SJCRH30 (cell line): ENCODE data around the gene HECTD1.

DNA sequence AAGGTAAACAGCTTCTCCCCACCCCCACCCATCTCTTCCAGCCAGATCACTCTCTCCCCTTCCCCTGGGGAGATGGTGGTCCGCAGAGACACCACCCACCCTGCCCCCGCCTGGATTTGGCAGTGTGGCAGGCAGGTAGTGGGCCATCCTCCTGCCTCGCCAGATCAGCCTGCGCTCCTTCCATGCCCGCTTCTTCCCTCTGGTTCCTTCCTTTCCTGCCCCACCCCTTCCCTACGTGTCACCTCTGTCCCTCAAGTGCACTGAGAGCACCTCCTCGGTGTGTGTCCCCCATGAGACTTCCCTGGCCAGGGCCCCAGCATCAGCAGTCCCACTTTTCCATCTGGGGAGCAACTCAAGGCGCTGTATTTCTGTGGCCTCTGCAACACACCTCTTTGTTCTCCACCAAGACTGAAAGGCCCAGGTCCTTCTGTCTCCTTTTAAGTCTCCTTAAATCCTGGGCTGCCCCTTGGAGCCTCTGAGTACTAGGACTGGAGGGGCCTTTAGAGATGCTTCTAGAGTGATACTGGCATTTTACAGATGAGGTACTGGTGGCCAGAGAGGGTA, 721 bp downstream of the NYNRIN start:
- RAMPAGE, long total RNA, result no peak

DNA sequence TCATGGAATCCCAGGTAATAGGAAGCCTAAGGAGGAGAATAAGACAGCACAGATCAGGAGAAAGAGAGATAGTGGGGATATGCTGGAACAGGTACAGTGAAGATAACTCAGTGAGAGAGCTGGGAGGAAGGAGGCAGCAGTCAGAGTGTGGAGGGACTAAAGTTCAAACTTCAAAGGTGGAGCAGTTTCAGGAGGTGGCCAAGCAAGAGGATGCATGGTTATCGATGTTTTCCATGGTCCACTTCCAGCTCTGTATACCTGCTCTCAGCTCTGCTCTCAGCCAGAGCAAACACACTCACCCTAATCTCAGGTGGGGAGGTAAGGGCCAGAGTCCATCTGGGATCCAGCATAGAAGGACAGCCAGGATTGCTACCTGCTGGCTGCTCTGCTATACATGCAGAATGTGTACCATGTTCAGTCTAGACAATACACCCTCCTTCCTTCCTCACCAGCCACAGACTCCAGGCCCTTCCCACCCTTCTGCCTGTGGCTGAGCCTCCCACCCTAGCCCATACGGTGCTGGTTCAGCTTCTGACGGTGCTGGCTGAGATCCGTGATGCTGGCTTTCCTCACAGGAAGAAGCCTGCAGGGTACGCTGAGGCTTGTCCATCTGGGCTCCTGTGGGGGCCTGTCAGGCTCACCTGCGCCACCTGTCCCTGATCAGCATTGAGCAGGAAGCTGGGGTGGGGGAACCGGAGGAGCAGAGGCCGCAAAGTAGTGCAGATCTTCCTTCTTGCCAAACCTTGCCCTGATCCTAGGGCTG, 2.5 kb downstream of the CBLN3 start:
- RAMPAGE, long total RNA, result no peak

- RAMPAGE, long total RNA, result no peak
Measured at GRCh38 chr14:24680598-24680918, 46.6 kb upstream of the GZMB start.

- RAMPAGE, long total RNA, result no peak
Measured at GRCh38 chr14:24818863-24819742, 185.1 kb upstream of the GZMB start.

GRCh38 chr14:26281532-26281975, 316.3 kb downstream of the NOVA1 start:
- RAMPAGE, long total RNA, result no peak

- RAMPAGE, long total RNA, result no peak
Measured at GRCh38 chr14:26337299-26337745, 260.5 kb downstream of the NOVA1 start.

DNA sequence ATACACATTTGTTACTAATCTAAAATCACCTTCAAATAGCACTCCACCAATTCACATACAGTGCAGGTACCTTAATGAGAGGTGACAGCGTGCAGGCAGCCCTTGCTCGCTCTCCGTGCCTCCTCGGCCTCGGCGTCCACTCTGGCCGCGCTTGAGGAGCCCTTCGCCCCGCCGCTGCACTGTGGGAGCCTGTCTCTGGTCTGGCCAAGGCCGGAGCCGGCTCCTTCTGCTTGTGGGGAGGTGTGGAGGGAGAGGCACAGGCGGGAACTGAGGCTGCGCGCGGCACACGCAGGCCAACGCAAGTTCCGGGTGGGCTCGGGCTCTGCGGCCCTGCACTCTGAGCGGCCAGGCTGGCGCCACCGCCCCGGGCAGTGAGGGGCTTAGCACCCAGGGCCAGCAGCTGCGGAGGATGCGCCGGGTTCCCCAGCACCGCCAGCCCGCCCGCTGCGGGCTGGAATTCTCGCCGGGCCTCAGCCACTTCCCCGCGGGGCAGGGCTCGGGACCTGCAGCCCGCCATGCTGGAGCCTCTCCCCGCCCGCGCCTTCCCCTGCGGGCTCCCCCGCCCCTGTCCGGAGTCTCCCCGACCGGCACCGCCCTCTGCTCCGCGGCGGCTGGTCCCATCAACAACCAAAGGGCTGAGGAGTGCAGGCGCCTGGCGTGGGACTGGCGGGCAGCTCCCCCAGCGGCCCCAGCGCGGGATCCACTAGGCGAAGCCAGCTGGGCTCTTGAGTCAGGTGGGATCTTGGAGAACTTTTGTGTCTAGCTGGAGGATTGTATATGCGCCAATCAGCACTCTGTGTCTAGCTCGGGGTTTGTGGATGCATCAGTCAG, 921.3 kb upstream of the FOXG1 start:
- RAMPAGE, long total RNA, result no peak

- RAMPAGE, long total RNA, result no peak
Measured at GRCh38 chr14:28401379-28401700, 365.2 kb upstream of the FOXG1 start.

DNA sequence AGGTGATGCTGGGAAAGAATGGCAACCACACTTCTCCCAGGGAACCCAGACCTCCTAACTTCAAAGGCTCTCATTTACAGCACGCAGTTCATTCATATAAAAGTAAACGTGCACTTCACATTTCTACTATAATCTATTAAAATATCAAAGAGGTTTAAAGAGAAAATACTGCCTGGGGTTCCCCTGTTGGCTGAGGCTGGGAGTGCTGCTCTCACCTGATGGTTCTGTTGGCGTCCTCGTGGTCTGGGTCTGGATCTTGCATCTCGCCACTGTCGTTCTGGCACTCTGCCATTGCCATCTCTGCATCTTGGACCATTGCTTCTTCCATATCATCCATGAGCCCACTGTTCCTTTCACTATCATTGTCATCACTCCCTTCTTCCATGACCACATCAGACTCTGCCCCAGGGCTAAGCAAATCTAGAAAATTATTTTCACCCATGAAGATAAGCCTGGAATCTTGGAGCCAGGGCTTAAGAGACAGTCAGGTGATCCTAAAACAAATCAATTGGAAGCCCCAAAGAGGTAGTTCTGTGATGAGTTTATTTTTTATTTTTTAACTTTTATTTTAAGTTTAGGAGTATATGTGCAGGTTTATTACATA, 291.5 kb downstream of the PRKD1 start:
- RAMPAGE, long total RNA, result no peak

- RAMPAGE, long total RNA, result no peak
Measured at GRCh38 chr14:30664050-30665200, 42.3 kb downstream of the SCFD1 start.

DNA sequence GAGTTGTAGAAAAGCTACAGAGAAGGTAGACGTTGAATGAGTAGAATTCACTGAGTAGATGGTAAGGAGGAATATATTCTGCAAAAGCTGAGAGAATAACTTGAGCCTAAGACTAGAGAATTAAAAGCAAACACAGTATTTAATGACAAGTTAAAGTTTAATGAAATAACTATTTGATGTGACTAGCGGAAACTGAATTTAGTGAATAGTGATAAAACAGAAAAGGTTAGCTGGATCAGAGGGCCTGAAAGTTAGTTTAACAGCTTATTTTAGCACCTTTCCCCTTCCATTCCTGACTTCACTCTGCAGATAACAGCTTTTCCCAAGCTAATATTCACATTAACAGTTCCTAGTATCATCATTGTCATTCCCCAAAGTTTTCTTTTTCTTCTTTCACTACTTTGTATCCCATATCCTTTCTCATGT, 70.4 kb downstream of the SCFD1 start:
- RAMPAGE, long total RNA, result no peak

DNA sequence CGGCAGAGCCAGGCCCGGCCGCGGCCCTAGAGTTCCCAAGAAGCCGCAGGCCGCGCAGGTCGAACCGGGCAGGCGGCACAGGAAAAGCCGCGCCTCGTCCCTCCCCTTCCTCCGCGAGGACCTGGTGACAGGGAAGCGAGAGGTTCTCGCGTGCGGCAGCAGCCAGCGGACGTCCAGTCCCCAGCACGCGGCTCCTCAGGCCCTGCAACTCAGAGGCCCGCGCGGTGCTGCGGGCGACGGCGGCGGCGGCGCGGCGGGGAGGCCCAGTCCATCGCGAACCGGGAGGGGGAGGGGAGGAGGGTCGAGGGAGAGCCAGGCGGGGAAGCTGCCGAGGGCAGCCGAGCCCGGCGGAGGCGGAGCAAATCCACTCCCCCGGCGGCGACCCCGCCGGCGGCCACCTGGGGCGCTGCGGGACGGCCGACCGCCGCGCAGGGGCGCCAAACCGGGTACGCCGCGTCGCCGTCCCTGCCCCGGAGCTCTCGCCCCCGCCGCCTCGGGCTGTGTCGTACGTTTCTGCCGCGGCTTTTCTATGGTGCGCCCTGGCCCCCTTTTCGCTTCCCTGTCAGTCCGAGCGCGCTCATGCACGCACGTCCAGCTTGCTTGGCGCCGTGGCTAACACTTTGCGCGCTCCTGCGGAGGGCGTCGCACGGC, at the start of gene HECTD1:
HECTD1 (minus strand) TSS at position 355 of the 651 bp plus-strand sequence.
- RAMPAGE, long total RNA, result no peak

- RAMPAGE, long total RNA, result no peak
Measured at GRCh38 chr14:31724628-31725040, 163.4 kb downstream of the NUBPL start.

DNA sequence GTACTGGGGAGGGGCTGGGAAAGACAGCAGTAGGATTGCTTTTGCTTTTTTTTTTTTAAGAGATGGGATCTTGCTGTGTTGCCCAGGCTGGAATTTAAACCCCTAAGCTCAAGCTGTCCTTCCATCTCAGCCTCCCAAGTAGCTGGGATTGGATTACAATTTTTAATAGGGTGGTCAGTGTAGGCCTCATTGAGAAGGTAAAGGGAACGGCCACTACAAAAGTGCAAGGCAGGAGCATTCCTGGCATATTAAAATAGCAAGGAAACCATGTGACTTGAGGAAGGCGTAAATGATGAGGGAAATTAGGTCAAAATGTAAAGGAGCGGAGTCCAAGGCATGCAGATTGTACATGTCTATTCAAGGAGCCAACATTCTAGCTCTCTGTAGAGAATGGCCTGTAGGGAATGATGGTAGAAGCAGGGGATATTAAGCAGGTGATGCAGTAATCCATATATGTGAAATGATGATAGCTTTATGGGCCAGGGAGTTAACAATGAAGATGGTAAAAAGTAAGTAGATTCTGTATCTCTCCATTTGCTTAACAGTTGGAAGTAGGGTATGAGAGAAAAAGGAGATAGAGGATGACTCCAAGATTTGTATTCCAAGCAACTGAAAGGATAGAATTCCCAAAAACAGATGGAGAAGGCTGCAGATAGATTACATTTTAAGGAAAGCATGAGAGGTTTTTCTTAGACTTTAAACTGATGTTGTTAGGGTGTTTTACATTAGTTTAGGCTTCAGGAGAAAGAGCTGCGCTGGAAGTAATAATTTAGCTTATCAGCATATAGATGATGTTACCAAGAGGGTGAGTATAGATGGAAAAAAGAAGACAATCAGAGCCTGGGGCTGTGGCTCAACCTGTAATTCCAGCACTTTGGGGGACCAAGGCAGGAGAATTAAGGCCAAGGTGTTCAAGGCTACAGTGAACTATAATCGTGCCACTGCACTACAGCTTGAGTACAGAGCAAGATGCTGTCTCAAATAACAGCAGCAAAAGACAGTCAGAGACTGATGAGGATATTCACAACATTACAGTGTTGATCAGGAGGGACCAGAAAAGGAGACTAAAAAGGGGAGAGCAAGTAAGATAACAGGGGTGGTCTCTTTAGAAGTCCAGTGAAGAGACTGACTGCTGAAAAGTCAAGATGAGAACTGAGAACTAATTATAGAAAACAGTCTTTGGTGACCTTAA, 33.6 kb downstream of the ARHGAP5 start:
- RAMPAGE, long total RNA, result no peak

DNA sequence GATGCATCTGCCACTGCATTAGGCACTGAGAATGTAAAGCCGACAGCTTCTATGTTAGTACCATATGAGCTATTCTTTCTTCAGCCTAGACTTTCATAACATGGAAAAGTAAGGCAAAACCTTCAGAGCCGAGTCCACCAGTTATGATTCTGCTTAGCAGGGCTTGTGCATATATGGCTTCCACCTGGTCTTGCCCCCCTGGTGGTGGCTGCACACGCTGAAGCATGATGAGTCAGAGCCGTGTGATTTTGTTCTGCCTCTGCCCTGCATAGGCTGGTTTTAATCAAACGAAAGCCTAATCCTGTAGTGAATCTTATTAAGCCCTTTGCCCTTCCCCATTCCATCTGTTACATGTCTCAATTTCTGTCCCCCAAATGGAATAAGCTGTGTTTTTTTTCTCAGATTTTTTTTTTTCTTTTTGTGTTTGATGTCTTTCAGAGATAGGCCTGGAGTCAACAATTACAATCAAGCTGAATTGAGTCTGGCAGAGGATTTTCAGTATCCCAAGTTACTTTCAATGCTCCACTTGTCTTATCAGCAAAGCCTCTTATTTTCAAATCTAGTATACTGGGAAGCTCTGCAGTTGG, 104.0 kb upstream of the AKAP6 start:
- RAMPAGE, long total RNA, result no peak

- RAMPAGE, long total RNA, result no peak
Measured at GRCh38 chr14:32311693-32312290, 17.3 kb upstream of the AKAP6 start.

DNA sequence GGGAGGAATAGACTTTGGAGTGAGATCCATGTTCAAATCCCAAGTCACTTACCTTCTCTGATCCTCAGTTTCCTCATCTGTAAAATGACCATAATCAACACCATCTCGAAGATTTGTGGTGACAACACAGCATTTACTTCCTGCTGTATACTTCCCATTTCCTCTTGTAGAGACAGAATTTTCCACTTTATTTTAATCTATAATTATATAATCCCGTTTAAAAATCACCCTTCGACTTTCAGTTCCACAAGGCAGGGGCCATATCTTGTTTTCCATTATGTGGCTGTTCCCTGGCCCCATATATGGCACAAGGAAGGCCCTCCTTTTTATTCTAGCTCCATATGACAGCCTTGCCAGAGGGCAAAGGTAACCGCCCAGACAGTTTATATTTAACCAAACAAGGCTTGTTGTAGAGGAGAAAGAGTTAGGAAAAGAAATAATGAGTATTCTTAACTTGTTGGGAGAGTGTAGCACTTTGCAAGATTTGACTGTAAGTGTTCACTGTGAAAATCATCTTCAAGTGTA, 243.1 kb downstream of the AKAP6 start:
- RAMPAGE, long total RNA, result no peak

- RAMPAGE, long total RNA, result no peak
Measured at GRCh38 chr14:32937539-32937996, 1.1 kb upstream of the NPAS3 start.

DNA sequence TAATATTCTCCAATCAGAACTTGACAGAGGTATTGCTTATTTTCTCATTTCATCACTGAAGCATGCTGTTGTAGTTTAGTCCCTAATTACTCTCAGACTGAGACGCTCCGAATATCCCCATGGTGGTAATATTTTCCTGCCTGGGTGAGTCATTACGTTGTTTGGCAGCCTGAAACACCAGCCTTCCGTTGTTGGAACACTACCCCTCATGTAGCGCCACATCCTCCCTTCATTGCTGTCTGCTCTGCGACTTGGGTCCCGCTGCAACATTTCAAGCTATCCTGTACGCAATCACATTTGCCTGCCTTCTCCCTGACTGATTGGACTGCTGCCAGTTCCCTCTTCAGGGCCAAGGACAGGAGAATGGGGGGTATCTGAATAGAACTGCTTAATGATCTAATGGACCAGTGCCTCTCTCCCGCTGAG, 369.1 kb downstream of the NPAS3 start:
- RAMPAGE, long total RNA, result no peak

GRCh38 chr14:33327677-33327967, 388.9 kb downstream of the NPAS3 start:
- RAMPAGE, long total RNA, result no peak